Pericardium fibroblast (primary cell): ENCODE data around the genes HEPH and EFNB1.

- RAMPAGE, long total RNA, result no peak
These were observed 242.7 kb downstream of the RRAGB start for GRCh38 chrX:55960237-55960752.

- RAMPAGE, long total RNA, result no peak
These were observed 163.8 kb upstream of the KLF8 start for GRCh38 chrX:56068312-56068834.

- RAMPAGE, long total RNA, result no peak
These were observed 38.2 kb downstream of the NBDY start for GRCh38 chrX:56767213-56767772.

DNA sequence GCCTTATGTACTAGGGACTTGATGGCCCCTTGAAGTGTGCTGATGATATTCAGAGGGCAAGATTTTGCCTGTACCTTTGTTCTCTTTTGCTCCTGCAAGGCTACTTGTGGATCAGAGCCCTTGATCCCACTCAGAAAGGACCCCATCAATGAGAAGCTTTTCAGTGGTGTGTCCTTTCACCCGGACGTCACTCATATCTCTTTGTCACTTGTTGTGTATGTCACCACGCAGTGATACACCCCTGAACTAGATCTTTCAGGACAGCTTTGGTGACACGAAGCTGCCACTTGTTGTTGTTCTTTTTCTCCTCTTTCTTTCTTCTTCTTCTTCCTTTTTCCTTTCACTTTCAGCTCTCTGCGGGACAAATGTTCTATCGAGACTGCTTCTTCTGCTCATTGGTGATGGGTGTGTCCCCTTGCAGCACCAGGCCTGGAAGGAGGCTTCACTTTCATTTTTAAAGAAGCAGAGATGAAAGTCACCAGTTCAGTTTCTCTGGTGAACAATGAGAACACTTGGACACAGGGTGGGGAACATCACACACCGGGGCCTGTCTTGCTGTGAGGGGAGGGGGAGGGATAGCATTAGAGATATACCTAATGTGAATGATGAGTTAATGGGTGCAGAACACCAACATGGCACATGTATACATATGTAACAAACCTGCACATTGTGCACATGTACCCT, 83.6 kb downstream of the NBDY start:
- RAMPAGE, long total RNA, result no peak

GRCh38 chrX:62878759-62879302, 472.3 kb downstream of the SPIN4 start:
- RAMPAGE, long total RNA, result no peak

DNA sequence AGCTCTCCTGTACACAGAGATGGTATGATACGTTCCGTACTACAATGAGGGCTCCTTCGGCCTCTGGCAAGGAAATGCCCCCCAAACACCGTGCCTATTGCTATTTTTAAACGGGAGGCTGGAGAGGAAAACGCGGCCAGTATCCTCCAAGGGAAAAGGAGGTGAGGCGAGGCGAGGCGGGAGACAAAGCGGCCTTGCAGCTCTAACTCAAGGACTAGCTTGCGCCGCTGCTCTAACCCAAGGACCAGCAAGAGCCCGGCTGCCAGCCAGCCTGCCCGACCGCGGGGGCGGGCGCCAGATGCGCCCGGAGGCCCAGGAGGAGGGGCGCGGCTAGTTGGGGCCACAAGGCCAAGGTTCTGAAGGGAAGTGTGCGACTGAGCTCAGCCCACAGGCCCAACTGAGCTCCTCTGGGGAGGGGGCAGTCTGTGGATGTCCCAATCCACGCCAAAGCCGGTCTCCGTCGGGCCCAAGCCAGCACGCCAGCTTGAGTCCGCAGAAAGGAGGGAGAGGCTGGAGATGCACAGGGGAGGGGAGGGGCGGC, 861 bp downstream of the AMER1 start:
- RAMPAGE, long total RNA, result no peak

DNA sequence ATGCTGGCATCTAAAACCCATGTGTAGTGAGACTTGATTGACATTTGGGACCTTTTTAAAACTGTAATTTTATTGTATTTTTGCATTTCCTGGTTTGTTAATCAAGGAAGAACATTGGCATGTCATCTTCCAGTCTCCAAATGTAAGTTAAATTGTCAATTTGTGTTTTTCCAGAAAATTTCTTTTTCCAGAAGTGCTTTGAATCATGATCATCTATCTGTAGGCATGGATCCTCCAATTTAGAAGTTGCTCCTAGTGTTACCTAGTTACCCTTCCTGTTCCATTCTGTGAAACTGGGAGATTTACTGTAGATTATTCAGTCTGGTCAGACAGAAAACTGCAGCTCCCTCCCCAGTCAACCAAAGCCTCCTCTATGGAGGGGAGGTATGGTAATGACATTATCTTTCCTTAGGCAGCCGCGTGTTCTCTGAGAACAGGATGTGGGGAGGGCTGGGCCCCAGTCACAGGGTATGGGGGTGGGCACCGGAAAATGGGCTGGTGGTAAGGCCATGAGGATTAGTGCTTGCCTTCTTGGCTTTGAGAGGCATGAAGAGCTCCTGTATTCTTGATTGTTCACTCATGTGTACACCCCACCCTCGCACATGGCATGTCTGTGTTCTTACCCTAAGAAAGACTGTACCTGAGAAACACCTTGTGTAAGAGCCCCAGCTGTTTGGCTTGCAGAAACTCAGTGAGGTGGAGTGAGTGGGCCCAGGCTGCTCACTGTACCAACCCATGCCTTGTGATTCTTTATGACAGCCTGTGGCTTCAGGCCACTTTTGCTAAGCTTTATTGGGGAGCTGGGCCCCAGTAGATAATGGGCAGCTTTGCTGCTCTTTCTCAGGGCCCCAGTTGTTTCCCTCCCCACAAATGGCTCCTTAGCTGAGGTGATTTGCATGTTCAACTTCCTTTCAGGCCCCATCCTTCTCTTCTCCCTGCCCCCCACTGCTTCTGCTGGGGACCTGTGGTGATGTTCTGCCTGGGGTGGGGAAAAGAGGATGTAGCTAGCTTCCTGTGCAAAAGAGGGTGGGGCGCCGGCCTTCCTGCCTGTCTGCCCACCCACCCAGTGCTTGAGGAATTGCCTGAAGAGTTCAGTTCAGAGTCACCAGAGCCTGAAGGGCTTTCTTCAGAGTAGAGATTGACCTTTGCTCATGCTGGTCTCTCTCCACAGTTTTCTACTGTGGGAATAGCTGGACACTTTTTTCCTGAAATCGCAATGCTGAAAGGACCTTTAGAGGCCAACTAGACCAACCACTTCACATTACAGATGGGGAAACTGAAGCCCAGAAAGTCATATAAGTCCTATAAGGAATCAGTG, 30.6 kb downstream of the MSN start:
- RAMPAGE, long total RNA, result no peak

- RAMPAGE, long total RNA, result no peak
These were observed 38.8 kb downstream of the MSN start for GRCh38 chrX:65705985-65706944.

GRCh38 chrX:65738126-65738657, 70.7 kb downstream of the MSN start:
- RAMPAGE, long total RNA, result no peak

- RAMPAGE, long total RNA, result start-site peak on the plus strand at chrX:66164205-66164383, 85 and 21 reads in 2 replicates
These were observed at the start of gene HEPH for GRCh38 chrX:66163489-66164498. Gene HEPH (plus strand): TSS chrX:66164247.

- RAMPAGE, long total RNA, result no peak
These were observed 94.6 kb downstream of the HEPH start for GRCh38 chrX:66258603-66259031.

- RAMPAGE, long total RNA, result no peak
These were observed 18.9 kb downstream of the STARD8 start for GRCh38 chrX:68666283-68666754.

GRCh38 chrX:68666755-68666985, 19.2 kb downstream of the STARD8 start:
- RAMPAGE, long total RNA, result no peak

GRCh38 chrX:68708818-68709419, 61.5 kb downstream of the STARD8 start:
- RAMPAGE, long total RNA, result no peak

- RAMPAGE, long total RNA, result no peak
These were observed at the start of gene EFNB1 for GRCh38 chrX:68828573-68829132. Gene EFNB1 (plus strand): TSS chrX:68829021.

- RAMPAGE, long total RNA, result no peak
These were observed 1.9 kb downstream of the EFNB1 start for GRCh38 chrX:68830450-68831390.

GRCh38 chrX:68841277-68842190, 12.7 kb downstream of the EFNB1 start:
- RAMPAGE, long total RNA, result no peak

DNA sequence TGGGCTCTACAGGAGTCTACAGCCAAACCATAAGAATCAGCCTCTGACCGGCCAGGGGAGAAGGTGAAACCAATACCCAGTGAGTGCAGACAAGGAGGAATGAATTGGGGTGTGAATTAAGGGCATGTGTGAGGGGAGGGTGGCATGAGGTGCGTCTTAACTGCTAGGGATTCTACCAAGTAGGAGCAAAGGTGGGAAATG, 43.0 kb downstream of the EFNB1 start:
- RAMPAGE, long total RNA, result no peak

GRCh38 chrX:68995718-68996744, 167.2 kb downstream of the EFNB1 start:
- RAMPAGE, long total RNA, result no peak

- RAMPAGE, long total RNA, result no peak
These were observed 15.7 kb downstream of the PJA1 start for GRCh38 chrX:69149377-69150146.